ENCODE data around the gene TMEM114.

- PRO-cap = no peak
These were observed 707.7 kb downstream of the RBFOX1 start for GRCh38 chr16:6726478-6726930.

GRCh38 chr16:7335168-7335732 lies 1255.1 kb downstream of the TMEM114 start:
- PRO-cap = no peak

DNA sequence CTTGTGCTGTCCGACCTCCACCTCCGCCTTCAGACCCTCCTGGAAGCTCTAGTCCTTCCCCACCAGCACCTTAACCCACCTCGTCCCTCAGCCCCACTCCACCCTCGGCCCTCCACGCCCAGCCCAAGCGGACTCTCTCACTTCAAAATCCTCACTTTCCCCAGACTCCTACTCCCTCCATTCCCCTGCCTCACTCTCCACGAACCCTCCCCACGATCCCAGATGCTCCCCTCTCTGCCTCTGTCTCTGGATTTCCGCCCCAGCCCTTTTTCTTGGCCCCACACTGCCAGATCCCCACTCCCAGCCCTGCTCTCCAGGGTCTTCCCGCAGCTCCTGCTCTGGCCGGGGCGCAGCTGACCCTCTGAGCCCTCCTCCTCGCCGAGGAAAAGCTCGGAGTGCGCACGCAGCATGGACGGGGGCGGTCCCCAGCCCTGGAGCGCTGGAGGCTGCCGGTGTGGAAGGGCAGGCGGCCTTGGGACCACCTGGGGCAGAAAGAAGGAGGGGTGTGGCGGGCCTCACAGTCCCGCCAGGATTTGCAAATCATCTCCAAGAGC lies at the start of gene TMEM114:
TSS of gene TMEM114 (minus strand) at position 397 of the 554 bp plus-strand sequence.
- PRO-cap = no peak

DNA sequence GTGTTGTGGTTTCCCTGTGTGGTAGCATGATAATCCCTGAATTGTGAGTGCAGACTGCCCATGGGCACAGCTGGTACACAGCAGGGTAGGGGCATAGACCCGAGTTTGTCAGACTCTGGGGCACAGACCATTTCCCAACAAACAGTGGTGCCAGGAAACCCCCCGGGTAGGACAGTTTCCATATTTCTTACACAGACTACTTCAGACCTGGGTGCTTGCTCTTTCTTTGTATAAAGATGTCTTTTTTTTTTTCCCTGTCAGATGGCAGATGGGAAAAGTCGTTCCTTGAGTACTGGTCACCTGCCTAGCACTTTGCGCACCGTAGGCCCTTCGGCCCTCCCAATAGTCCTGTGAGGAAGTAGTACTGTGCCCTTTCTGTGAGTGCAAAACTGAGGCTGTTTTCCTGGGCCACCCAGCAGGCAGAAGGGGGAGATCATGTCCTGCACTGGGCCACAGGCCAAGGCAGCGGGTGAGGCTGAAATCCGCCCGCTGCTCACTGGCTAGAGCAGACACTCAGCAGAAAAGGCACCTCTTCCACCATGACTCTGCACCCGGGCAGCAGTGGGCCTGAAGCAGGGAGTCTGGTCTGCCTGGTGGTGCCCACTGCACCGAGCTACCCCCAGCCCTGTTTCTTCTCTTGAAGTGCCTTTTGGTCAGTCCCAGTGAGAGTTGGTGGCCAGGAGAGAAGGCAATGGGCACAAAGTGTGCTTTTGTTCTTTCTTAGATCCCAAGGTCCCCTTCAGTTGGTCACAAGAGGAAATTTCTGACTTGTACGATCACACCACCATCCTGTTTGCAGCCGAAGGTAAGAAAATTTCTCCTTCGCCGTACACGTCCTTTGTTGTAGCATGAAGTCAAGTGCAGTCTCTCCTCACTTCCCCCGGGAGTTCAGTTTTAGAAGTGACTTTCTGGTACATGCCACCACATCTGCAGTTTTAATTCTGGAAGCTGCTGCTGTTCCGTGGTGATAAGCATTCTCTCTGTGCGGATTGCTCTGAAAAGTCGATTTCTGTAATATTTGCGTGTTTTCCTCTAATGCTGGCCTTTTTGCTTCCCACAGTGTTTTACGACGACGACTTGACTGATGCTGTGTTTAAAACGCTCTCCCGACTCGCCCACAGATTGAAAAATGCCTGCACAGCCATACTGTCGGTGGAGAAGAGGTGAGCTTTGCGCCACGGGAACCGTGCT lies 20.3 kb downstream of the METTL22 start:
- PRO-cap = no peak

DNA sequence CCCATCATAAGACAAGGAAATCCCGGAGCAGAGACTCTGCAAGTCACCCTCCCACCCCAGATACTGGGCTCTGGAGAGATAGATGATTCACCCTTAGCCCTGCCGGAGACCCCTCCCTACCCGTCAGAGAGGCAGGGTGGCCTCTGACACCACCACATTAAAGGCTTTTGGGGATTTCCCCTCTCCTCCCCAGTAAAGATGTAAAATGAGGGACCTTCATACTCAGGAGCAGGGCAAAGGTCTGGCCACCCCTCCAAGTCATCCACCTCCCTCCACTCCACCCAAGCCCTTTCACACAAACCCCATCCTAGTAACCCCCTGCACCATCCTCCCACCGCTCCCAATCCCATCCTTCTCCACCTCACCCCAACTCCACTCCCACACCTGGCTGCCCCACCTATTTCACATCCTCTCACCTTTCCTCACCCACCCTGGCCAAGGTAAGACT lies 779 bp downstream of the ABAT start:
- PRO-cap = no peak

- PRO-cap = no peak
These were observed 57.5 kb downstream of the TMEM186 start for GRCh38 chr16:8739692-8740565.

GRCh38 chr16:8741795-8742455 lies 55.5 kb downstream of the TMEM186 start:
- PRO-cap = no peak

DNA sequence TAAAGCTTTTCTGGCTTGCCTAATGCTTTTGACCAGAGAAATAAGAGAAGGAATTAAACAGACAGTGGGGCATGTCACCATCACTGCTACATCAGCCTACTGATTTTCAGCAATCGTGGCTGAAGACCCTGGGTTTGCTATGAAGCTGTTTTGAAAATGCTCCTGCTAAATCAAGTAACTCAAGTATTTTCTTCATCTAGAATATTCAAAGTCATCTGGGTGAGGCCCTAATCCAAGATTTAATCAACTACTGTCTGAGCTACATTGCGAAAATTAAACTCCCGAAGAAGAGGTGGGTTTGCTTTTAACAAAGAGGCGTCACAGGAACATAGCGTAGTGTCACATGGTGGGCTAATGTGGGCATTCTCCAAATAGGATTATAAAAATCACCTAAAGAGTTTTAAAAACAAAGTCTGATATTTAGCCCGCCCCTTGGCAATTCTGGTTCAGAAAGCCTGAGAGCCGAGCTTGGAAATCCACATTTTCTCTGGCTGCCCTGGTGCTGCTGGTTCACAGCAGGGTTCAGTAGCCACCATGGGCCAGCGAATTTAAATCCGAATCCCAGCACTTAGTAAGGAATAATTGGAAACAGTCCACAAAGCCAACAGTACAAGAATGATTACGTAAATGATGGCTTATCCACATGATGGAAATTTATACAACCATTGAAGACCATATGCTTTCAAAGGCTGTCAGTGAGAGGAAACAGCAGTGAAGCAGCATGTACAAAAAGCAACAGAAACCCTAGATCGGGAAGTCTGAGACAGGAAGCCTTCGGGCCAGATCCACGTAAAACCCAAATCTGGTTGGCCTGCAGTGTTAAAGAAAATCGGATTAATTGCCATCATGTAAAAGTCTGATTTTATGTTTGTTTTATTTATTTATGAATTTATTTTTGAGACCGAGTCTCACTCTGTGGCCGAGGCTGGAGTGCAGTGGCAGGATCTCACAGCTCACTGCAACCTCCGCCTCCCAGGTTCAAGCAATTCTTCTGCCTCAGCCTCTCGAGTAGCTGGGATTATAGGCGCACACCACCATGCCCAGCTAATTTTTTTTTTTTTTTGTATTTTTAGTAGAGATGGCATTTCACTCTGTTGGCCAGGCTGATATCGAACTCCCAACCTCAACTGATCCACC lies 8.8 kb downstream of the PMM2 start:
- PRO-cap = no peak

DNA sequence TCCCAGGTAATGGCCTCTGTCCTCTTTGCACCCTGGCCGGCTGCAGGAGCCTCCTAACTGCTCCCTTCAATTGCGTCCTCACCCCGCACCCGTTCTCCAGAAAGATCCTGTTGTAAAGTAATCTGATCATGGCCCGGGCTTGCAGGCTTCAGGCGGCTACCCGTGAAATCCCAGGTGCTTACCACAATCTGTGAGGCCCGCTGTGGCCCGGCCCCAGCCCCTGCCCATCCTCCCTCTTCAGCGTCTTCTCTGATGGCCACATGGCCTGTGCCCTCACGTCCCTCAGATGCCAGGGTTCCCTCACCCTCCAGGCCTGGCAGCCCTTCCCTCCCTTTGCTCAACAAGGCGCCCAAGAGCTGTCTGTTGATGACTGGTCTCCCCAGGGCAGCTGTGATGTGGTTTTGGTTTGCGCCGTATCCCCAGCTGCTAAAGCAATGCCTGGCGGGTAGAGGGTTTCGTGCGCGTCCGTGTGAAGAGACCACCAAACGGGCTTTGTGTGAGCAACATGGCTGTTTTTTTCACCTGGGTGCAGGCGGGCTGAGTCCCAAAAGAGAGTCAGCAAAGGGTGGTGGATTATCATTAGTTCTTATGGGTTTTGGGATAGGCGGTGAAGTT lies 35.1 kb downstream of the PMM2 start:
- PRO-cap = no peak

DNA sequence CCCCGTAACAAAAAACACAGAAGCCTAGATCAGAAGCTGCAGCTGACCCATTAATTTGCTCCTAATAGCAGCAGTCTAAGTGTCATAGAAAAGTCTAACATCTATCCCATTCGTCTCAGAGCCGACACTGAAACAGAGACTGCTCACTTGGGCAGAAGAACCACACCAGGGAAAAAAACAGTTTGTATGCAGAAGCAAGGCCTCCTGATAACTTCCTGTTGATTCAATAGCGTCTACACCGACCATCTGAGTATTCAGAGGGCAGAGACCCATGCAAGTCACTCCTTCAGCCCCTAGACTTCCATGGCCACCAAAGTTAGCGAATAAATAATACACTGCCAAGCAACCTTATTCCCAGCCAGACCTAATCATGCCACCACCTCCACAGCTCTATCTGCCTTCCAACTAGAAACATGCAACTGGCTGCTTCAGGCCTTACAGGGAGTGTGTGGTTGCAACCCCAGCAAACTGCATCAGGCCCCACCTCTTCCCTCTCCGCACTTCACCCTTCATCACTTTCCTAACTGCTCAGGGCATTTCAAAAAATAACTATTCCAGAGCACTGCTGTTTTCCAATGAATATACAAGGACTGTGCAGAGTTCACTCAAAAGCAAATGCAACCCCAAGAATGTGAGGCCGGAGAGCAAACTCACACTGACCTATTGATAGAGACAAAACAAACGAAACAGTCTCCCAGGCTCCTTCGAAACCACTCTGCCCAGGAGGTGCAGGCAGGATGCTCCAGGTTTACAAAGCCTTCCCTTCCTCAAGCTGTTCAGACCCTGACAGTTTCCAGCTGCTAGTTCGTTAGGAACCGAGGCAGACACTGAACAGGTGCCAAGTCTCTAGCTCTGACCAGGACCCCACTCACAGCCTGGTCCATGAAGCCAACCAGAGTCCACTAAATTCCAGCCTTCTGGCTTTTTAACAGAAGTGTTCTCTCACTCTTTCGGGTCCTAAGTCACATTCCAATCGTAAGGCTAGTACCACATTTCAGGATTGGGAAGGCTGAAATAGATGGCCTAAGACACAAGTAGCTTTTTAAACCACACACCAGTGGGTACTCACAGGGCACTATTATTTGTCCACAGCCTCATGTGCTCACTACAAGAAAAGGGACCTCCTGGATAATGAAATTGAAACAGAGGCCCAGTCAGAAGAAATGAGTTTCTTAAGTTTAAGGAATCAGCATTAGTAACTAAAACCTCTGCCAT lies 3.5 kb downstream of the USP7 start:
- PRO-cap = no peak

DNA sequence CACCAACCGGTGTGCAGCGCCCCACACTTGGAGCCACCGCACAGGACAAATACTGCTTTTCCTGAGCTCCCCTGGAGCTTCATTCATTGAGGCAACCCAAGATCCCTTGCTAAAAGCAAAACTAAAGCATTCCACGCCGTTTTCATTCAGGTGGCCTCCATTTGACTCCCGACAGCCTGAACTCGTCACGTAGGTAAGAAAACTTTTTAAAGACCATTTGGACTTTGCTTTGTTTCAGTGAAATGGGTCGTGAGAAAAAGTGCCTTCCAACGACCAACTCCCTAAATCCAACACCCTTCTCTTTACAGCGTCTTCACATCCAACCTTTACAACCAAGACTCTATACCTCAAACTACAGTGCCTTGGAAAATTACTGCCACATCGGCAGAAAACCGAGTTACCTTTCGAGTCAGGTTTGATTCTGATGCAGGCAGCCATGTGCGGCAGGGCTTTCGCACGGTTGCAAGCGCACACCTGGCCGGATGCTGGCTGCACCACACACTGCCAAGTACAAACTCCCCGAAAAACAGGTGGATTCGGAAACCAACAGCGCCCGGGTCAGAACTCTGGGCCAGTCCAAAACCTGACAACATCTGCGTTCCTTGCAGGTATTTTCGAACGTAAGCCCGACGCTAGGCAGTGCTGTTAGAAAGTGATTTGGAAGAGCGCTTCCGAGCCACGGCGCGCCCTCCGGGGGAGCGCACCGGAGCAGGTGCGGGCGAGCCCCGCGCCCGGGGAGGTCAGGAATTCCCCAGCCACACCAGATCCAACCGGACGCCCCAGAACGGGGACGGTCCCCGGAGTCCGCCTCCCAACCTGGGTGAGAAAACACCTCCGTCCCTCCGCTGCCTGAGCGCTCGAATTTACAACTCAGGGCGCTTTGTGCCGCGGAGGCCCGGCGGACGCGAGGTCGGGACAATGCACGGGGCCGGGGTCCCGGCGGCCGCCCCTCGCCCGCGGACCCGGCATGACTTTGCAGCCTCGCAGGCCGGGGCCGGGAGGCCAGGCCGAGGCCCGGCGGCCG lies 1.3 kb downstream of the USP7 start:
- PRO-cap = no peak

- PRO-cap = no peak
These were observed 25.4 kb upstream of the USP7 start for GRCh38 chr16:8989052-8989469.

GRCh38 chr16:9102701-9103241 lies 11.3 kb downstream of the HAPSTR1 start:
- PRO-cap = no peak

DNA sequence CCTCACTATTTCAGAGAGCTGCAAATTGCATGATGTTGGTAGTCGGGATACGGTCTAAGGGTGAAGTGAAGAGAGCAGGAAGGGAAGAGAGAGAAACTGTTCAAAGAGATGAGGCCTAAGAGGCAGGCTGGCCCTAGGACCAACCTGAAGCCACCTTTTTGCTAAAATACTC lies 23.0 kb downstream of the HAPSTR1 start:
- PRO-cap = no peak

- PRO-cap = no peak
These were observed 285 bp downstream of the GRIN2A start for GRCh38 chr16:10182022-10182264.

GRCh38 chr16:10275526-10275984 lies 93.3 kb upstream of the GRIN2A start:
- PRO-cap = no peak

DNA sequence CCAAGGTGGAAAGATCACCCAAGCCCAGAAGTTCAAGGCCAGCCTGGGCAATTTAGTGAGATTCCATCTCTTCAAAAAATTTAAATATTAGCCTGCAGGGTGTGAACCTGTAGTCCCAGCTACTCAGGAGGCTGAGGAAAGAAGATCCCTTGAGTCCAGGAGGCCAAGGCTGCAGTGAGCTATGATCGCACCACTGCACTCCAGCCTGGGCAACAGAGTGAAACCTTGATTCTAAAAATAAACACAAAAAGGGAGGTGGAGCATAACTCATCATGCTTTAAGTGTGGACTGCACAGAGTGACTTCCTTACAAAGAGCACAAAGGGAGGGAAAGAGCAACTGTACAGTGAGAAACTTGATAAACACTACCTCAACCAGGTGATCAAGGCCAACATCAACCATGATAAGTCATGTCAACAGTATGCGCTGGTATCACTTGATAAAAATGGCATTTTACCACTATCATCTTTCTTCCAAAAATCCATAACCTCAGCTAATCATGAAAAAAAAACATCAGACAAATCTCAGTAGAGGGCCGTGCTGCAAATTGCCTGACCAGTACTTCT lies 72.7 kb upstream of the ATF7IP2 start:
- PRO-cap = no peak

GRCh38 chr16:10531958-10533063 lies 48.1 kb downstream of the EMP2 start:
- PRO-cap = no peak

- PRO-cap = no peak
These were observed 14.2 kb upstream of the EMP2 start for GRCh38 chr16:10594405-10595262.

GRCh38 chr16:10622006-10623032 lies 41.9 kb upstream of the EMP2 start:
- PRO-cap = no peak